Thoracic aorta endothelial cell (primary cell): ENCODE data around the gene SUMO1.

GRCh38 chr2:201174515-201175169 lies 8.3 kb upstream of the CASP10 start:
- CAGE, long polyA plus RNA, result no peak

DNA sequence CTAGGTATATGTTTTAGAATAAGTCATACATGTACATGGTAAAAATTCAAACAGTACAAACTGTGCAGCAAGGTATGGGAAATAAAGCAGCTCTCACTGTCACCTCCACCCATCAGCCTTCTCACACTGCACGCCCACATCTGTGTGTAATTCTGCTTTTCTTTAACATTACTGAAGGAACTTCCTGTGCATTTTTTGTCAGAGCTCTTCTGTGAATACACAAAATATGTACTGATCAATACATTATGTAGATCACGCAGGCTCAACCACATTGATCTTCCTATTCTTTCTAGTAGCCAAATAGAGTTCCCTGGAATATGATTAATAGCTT lies 3.5 kb downstream of the CASP8 start:
- CAGE, long polyA plus RNA, result no peak

GRCh38 chr2:201758977-201759577 lies 21.7 kb downstream of the ALS2 start:
- CAGE, long polyA plus RNA, result no peak

GRCh38 chr2:201761240-201761813 lies 19.4 kb downstream of the ALS2 start:
- CAGE, long polyA plus RNA, result no peak

DNA sequence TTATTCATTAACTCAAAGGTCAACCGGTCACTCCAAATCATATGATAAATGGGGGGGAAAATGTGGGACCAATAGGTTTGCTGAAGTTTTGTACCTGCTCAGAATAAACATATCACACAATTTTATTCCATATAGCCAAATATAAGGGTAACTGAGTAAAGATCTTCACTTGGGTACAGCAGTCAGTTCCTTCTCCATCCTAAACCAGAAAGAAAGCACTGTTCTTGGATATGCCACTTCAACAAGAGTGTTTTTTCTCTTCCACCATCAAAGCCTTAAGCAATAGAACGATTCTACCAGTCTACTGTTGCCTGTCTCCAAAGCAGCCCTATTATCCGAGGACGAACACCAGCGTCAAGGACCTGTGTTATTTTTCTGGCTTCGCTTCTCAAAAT lies 851 bp downstream of the ALS2 start:
- CAGE, long polyA plus RNA, result no peak

DNA sequence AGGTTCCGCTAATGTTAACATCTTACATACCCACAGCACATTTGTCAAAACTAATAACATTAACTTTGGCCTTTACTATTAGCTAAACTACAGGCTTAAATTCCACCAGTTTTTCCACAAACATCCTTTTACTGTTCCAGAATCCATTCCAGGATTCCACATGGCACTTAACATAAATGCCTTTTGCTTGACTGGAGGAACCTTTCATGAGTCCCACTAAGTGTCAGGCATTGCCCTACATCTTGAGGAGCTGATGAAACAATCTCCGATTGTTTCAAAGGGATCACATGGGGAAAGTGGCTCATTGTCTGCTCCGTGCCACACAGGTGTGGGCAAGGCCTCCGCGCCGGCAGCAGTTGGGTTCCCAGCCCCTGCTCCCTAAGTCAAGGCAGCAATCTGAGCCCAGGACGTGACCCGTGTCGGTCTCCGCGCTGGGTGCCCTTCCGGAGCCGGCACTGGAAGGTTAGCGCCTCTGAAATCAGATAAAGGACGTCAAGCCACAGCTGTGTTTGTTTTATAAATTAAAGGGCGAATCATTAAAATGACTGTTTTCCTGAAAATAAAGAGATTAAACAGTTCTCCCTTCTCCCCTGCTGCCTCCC lies 84.5 kb upstream of the FZD7 start:
- CAGE, long polyA plus RNA, result no peak

DNA sequence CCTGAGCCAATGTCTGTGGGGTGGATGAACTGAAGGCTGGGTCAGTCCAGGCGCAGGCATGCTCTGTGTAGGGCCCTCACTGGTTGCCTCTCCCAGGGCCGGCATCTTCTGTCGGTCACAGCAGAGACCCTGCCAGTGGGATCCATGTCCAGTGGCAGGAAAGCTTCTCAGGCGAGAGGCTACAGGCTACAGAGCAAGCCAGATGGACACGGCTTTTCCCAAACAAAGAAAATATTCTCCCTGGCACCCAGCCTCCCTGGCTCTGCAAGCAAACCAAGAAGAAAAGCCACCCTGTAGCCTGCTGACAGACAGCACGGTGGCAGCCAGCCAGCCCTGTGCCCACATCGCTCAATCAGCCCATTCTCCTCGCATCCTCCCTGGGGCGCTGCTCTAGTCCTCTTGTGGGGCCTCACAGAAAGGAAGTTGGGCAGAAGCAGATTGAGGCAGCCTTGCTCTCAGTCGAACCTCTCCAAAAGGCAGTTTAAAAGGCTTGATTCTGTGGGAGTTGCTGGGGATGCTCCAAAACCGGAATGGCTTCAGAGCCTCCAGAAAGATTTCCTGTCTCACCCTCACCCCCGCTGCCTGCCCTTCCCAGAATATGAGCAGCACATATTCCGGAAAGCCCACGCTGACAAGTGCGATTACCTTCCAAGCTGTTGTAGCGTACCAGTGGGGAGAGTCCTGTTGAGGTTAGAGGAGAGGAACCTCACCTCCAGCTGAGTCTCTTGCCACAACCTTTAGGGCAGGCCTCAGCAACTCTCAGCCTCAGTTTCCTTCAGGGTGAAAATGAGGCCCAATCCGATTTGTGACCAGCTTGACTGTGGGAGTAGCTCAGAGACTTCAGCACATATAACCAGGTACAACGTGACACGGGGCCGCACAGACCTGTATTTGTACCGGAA lies 48.4 kb upstream of the FZD7 start:
- CAGE, long polyA plus RNA, result no peak

DNA sequence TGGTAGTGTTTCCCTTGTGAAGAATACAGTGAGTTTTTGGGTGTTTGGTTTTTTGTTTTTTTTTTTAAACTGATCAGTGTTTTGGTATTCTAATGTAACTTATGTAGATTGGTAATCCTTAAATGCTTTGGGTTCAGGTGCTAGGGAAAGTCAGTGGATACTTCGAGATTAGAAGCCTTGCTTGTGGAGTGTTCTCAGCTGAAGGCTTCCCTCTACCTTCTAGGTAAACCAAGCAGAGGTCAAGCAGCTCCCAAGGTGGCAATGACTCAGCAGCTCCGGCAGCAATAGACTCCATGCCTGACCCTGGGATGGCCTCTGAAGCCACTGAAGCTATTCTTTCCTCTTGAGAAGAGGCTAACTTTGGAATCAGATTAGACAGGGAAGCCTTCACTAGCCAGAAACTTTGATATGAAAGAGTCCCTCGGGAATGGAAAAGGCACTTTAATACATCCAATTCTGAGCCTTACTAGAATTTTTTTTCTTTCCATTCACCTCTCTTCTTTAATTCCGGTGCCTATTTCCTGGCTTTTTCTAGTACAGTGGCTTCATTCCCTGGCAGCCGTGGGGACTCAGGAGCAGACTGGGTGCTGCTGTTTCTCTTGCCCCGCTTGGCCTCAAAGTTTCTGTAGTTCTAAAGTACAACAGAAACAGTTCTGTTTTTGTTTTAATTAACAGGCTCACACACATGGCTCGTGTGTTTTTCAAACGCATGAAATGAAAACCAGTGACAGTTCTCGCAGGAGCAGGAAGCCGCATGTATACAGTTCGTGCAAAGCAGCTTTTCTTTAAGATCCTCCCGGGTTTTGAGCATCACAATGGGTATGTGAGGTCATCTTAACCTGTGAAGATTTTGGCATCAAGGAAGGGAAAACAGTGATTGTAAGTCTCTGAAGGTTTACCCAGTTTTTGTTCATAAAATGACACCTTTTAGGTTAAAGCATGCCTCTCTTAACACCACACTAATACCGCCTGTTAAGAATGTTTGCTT lies 5.5 kb downstream of the FZD7 start:
- CAGE, long polyA plus RNA, result no peak

DNA sequence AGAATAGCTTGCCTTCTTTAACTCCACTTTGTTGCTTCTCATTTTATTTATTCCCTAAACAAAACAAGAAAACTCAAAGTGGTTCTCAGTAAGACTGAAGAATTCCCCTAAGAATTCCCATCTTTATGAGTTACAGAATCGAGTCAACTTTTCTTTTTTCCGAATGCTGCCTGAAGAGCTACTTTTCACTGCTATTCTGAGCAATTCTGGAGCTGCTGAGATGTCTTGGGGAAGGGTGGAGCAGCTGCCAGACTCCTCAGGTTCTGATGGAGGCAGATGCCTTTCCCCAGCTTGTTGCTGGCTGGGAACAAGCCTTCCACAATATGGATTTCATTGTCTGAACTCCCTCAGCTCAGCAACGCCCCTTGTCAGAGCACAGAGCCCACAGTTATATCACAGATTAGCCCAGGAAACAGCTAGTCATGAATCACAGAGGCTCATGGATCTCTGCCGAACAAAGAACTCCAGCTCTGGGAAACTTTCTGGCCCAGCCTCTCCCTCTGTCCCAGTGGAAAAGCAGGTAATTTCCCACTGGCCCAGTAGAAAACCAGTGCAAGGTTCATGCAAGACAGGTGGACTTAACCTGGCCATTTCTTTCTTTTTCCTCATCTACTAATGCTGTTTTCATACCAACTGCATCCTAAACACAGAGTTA lies 8.9 kb upstream of the KIAA2012 start:
- CAGE, long polyA plus RNA, result no peak

- CAGE, long polyA plus RNA, result no peak
These were observed 76.9 kb downstream of the SUMO1 start for GRCh38 chr2:202161397-202161918.

DNA sequence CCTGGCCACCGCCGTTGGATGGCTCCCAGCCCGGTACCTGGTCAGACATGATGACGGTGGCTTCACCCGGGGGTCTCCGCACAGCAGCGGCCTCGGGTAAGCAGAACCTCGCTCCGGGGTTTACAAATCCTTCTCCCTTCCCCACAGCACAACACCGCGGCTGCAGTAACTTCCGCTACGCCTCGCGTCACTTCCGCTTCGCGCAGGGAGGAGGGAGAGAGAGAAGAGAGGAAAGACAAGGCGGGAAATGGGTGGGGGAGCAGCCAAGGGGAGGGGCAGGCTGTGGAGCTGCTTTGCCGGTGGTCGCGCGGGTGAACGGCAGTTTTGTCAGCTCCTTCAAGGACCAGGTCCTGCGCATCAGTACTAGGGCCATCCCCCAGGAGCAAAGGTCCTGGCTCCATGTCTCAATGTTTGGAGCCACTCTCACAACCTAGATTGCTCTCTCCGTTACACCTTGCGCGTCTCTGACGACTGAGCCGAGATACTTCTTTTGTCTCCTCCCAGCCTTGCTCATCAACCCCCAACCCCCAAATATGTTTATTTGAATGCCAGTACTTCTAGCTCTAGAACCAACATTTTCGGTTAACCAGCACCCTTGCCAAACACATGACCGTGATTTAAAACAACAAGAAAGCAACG lies at the start of gene SUMO1:
TSS of gene SUMO1 (minus strand) at position 195 of the 639 bp plus-strand sequence.
- CAGE, long polyA plus RNA, result no peak

DNA sequence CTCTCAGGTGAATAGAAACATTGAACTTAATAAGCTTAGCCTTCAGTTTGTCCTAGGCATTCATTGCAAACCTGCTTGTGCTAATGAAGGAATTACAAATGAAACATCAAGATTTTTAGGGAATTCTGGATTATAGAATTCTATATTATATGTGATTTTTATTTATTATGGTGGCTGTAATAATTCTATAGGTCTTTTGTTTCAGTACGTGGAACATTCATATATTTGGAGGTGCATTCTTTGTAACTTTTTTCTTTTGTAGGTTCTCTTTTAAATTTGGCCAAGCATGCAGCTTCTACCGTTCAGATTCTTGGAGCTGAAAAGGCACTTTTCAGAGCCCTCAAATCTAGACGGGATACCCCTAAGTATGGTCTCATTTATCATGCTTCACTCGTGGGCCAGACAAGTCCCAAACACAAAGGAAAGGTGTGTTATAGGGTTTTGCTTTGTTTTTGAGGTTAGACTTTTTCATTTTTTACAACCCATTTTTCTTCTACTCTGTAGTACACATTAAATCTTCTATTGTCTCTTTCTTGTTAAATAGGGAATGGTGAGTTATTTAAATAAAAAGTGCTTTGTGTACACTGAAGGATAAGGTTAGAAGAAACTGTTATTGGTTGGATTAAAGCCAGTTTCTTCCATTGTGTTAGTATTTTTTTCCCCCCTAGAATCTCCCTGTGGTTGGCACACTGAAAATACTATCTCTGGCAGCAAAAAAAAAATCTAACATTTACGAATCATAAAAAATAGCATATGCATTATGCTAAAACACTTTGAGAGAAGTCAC lies 30.0 kb downstream of the NOP58 start:
- CAGE, long polyA plus RNA, result no peak

GRCh38 chr2:202395792-202396574 lies 19.9 kb downstream of the BMPR2 start:
- CAGE, long polyA plus RNA, result no peak

DNA sequence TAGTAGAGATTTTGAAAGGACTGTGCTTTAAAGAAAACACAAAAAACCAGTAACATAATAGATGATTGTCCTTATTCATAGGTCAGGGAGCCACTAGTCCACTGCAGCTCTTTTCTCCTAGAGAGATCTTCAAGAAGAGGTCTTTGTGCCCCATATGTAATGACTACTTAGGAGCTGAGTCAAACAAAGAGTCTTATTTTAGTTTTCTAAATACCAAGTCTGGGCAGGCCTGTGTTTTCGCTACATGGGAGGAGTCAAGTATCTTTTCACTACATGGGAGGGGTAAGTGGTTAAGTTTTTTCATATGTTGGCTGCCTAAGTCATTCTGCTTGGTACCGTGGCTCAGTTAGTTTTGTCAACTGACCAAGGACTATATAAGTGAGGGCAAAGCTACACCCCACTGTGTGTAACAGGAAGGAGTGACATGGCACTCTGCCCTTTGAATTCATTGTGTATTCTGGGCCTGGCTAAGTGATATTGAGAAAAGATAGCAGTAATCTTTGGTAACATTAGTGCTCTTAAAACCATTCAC lies 25.0 kb upstream of the FAM117B start:
- CAGE, long polyA plus RNA, result no peak

GRCh38 chr2:202788628-202789097 lies 82.9 kb downstream of the ICA1L start:
- CAGE, long polyA plus RNA, result no peak

- CAGE, long polyA plus RNA, result no peak
These were observed 26.2 kb downstream of the NBEAL1 start for GRCh38 chr2:203040835-203041265.

- CAGE, long polyA plus RNA, result no peak
These were observed 560 bp downstream of the ABI2 start for GRCh38 chr2:203328714-203329193.

DNA sequence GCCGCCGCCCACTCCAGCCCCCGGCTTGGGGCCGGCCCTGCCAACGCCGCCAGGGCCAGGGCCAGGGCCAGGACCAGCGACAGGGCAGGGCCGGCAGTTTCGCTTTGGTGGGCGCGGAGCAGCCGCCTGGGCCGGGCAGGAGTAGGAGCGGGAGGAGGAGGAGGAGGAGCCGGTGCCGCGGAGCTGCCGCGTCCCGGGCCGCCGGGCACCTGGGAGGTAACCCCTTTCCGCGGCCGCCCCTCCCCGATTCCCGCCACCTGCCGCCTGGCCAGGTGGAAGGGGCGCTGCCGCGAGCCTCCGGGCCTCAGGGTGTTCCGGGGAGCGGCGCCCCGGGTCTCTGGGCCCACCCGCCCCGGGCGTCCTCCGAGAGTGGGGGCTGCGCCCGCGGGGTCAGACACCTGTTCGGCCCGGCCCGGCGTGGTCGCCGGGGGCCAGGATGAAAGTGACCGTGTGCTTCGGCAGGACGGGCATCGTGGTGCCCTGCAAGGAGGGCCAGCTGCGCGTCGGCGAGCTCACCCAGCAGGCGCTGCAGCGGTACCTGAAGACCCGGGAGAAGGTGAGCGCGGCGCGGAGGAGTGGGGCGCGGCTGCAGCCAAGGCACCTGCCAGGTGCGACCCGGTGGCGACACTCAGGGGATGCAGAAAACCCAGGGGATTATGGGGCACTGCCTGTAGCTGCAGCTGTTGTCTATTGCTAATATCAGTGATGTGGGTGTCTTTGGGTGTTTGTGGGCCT lies 456 bp downstream of the PARD3B start:
- CAGE, long polyA plus RNA, result no peak

- CAGE, long polyA plus RNA, result no peak
These were observed 82.0 kb downstream of the NRP2 start for GRCh38 chr2:205764202-205764823.

GRCh38 chr2:205777143-205777602 lies 94.9 kb downstream of the NRP2 start:
- CAGE, long polyA plus RNA, result no peak